Pericardium (tissue), 1 donor: ENCODE measurements around the gene GPR37.

- RRBS: no CpG with 5 or more reads among the region's 2 CpGs
These were observed 5.6 kb upstream of the WASL start for GRCh38 chr7:123754456-123754793.

DNA sequence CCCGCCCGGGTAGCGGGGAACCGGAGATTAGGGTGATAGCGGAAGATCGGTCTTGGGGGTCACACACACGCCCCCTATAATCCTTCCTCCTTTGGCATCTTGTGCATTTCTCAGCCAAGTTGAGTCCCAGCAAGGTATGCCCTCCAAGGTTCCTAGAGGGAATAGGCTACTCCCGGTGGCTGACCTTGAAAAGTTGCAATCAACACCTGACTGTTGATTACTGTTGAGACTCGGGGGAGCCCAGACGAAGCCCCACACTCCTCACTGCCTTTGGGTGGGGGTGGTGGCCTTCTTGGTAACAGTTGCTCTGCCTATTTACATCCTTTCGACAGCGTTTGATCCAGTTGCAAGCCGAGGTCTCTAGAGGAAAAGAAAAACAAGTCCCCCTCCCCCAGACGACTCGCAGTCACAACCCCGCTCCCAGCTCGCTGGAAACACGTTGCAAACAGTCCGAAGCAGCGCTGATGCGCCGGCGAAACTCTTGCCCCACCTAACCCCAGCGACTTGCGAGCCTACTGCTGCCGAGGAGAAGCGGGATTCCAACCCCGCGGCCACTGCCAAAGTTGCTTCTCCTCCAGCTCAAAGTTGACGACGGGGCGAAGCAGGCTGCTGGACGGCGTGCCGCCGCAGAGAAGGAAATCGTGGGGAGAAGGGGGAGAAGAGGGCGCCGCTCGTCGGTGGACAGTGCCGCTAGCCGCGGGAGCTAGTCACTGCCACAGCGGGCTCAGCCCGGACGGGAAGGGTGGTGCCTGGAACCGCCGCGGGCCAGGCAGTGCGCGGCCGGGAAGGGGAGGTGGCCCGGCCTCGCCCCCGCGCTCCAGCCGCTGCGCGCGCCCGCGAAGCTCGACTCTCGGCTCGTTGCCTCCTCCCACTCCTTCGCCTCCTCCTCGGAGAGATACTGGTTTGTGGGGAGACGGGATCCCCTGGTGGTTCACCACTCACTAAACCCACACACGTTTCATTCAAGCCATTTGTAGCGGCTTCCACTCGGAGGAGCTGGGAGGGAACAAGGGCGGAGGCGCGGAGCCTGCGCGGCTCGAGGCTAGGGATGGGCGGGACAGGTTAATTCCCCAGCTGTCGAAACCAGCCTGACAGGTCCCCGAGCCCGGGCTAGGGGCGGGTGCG is at the start of gene GPR37:
TSS of gene GPR37 (minus strand) at position 712 of the 1,125 bp plus-strand sequence.
- RRBS: 2% methylated on average over 10 of the region's 84 CpGs

GRCh38 chr7:124952495-124952928 is 22.9 kb upstream of the POT1 start:
- RRBS: no CpG with 5 or more reads among the region's 4 CpGs

DNA sequence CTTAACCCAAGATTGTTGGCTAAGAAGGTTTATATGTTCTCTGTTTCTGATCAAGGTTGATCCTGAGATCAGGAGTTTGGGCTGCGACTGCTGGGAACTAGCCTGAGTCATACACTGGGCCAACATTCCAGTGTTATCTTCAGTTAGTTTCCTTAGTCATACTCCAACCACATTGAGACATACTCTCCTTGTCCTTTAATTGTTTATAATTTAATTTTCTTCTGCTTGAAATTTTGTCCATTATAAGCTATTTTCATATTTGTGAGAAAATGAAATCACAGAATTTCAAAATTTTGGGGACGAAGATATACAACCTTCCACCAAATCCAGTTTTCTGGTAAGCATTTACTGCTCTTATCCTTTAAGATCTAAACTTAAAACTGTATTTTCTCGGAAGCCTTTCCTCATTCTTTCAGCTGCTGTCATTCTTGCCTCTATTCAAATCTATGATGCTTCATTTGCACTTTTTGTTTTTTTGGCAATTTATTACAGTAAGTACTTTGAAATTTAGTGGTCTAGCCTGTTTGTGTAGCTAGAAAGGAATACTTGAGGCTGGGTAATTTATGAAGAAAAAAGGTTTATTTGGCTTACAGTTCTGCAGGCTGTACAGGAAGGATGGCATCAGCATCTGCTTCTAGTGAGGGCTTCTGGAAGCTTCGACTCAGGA is 63.4 kb upstream of the POT1 start:
- RRBS: no CpG with 5 or more reads among the region's 4 CpGs

GRCh38 chr7:127251463-127252670 is 874 bp downstream of the GRM8 start:
- RRBS: 2% methylated on average over 19 of the region's 91 CpGs

- RRBS: 2% methylated on average over 41 of the region's 79 CpGs
These were observed 946 bp upstream of the GRM8 start for GRCh38 chr7:127253441-127254333.

DNA sequence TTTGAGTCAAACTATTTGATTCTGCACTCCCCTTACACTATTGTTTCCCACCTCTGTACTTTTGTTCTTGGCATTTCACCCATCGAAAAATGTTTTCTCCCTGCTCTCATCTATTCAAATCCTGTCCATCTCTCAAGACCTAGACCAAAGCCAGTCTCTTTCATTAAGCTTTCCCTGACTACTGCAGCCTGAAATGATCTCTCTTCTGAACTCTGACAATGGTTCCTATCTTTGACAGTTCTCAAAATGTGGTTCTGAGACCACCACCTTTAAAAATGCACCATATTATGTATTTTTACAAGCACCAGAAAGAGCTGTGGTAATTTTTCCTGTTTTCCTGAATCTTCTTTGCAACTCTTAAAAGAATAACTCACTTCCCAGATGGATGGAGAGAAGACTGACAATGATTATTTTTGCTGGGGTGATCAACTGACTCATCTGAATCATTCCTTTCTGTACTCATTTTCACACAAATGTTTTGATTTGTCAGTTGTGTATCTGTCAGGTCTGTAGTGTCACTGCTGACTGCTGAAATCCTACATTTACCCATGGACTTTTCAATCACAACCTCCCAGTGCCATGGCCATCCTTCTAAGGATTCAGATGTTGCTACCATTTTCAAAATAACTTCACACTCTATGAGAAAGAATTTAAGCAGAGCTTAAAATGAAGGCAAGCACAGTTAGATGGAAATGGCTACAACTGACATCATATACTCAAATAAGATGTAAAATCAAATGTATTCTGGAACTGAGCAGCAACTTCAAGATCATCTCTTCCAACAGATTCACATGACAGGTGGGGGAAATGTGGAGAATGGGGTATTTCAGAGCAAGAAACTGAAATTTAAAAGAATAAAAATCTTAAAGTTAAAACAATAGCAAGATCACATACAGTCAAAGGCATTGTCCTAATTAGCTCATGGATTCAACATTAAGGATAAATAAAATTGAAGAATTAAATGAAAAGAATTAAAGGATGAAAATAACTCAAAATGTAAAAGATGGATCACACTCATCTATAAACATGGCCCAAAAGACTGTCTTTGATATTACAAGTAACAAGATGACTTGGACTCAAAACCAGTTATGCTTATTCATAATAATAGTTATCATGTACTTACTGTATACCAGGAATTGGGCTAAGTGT is 41.0 kb downstream of the ZNF800 start:
- RRBS: no CpG with 5 or more reads among the region's 1 CpG

DNA sequence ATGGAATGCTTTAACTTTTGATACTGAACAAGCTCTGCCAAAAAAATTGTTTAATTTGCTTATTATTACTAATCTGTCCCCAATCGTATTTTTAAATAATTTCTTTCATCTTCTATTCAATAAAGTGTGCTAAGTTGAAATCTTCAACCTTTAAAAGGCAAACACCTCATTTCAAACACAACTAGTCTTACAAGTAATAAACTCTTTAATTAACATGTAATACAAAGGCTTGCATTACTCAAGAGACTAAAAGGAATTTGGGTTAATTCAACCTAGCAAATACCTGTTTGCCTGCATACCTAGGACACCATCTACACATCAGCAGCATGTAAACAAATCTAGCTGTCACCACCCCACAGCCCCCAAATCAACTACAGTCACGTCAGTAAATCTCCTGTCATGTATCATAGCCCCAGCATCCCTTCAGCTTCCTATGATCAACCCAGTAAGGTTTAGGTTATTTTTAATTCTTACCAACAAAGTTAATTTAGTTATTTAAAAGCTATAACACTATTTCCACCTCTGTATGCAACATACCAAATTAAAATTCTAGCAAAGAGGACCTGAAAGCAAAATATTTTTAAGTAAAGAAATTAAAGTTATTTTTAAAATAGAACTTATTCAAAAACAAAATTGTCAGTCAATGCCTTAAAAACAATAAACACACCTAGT is 33.5 kb downstream of the ZNF800 start:
- RRBS: no CpG with 5 or more reads among the region's 2 CpGs

GRCh38 chr7:127995052-127995806 is 36.0 kb downstream of the LRRC4 start:
- RRBS: no CpG with 5 or more reads among the region's 6 CpGs

DNA sequence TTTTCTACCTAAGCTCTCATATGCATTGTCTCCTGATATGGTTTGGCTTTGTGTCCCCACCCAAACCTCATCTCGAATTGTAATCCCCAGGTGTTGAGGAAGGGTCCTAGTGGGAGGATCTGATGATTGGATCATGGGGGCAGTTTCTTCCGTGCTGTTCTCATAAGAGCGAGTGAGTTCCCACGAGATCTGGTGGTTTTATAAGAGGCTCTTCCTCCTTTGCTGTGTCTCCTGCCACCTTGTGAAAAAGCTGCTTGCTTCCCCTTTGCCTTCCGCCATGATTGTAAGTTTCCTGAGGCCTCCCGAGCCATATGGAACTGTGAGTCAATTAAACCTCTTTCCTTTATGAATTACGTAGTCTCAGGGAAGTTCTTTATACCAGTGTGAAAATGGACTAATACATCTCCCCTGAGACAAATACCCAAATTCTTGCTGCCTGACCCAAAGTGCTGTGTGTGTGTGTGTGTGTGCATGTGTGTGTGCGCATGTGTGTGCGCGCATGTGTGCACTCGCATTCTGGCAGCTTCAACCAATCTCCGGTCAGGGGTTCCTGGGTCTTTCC is 98.0 kb upstream of the LRRC4 start:
- RRBS: no CpG with 5 or more reads among the region's 12 CpGs

DNA sequence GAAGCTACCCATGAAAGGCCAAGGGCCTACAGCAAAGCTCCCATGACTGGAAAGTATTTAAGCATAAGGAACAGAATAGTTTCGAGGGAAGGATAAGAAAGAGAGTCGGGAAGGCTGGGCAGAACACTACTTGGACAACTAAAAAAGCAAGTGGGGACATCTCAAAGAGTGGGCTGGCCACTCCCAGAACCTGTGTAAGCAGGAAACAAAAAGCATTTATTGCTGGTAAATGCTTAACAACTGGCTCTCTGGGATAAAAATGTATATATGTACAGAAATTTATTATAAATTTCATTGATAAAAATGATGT is 39.9 kb downstream of the RBM28 start:
- RRBS: no CpG with 5 or more reads among the region's 2 CpGs

GRCh38 chr7:128323393-128323836 is 20.3 kb downstream of the RBM28 start:
- RRBS: no CpG with 5 or more reads among the region's 7 CpGs

- RRBS: no CpG with 5 or more reads among the region's 5 CpGs
These were observed 4.6 kb downstream of the RBM28 start for GRCh38 chr7:128339121-128339499.

DNA sequence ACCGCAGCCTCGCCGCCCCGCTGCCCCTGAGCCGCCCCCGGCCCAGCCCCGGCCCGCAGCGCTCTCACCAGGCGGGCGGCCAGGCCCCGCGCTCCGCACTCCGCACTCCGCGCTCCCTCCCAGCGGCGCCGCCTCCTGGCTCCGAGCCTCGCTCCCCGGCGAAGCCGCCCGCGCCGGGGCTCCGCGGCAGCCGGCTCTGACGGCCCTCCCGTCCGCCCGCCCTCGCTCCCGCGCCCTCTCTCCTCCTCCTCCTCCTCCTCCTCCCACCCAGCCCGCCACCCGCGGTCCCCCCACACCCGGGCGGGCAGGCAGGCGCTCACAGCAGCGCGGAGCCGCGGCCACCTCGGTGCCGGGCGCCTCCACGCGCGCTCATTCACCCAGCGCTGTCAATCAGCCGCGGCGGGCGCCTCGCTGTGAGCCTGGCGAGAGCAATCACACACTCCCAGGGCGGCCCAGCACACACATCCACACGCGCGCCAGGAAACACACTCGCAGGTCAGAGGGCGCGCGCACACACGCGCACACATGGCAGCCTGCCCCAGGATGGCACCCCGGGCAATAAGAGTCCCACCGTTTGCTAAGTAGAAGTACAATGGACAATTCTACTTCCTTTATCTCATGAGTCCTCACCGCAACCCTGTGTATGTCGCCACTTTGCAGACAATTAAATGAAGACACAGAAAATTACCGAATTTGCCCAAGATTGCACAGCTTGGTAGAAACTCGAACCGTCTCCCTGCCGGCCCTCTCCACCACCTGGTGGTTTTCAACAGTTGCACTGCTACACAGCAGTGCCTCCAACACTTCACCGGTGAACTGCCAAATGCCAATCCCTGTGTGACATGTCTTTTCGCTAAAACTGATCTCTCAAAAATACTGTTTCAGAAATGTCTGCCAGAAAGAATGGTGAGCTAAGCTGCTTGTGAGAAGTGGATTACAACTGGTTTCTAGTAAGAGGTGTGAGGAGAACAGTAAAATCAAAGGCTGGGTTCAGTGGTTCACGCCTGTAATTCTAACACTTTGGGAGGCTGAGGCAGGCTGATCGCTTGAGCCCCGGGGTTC is 18.1 kb upstream of the RBM28 start:
- RRBS: 3% methylated on average over 37 of the region's 84 CpGs

GRCh38 chr7:128394832-128395324 is 14.9 kb downstream of the IMPDH1 start:
- RRBS: 64% methylated on average over 1 of the region's 17 CpGs

- RRBS: no CpG with 5 or more reads among the region's 6 CpGs
These were observed 78.0 kb upstream of the GARIN1A start for GRCh38 chr7:128594027-128594609.

GRCh38 chr7:128655871-128656306 is 16.2 kb upstream of the GARIN1A start:
- RRBS: no CpG with 5 or more reads among the region's 5 CpGs

DNA sequence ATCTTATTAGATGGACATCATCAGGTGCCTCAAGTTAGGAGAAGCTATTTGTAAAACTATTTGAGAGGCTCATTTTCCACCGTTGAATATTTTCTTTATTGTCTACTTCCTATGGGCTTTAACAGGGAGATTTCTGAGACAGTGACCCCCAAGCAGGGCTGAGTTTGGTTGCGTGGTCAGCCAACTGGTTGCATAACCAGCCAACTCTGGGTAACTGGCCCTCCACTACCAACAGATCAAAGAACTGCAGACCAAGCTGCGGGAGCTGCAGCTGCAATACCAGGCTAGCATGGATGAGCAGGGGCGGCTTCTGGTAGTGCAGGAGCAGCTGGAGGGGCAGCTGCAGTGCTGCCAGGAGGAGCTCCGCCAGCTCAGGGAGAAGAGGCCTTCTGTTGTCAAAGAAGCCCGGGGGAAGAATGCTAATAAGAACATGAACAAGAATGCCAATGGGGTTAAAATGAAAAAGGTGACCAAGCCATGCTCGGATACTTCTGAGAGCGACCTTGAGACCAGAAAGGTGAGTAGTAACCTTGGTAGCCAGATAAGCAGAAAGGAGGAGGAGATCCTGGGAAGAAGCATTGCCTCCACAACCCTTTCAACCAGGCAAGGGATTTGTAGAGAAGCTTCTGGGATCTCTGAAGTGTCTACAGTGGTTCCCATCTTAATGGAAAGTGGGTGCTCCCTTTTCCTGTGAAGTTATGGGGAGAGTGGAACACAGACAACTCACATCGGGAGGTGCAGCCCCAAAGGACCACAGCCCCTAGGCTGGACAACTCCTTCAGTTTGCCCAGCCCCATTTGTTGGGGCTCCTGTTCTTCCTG is 15.6 kb upstream of the FLNC start:
- RRBS: no CpG with 5 or more reads among the region's 9 CpGs

- RRBS: no CpG with 5 or more reads among the region's 15 CpGs
These were observed 2.9 kb upstream of the FLNC start for GRCh38 chr7:128827055-128827903.

GRCh38 chr7:128833002-128833634 is 2.9 kb downstream of the FLNC start:
- RRBS: no CpG with 5 or more reads among the region's 9 CpGs